Myometrial cell (primary cell): ENCODE data around the genes LIG1 and FAM83E.

GRCh38 chr19:47363625-47364670, 14.8 kb downstream of the DHX34 start:
- RAMPAGE, long total RNA, result no peak

GRCh38 chr19:47383320-47384139, 34.4 kb downstream of the DHX34 start:
- RAMPAGE, long total RNA, result no peak

DNA sequence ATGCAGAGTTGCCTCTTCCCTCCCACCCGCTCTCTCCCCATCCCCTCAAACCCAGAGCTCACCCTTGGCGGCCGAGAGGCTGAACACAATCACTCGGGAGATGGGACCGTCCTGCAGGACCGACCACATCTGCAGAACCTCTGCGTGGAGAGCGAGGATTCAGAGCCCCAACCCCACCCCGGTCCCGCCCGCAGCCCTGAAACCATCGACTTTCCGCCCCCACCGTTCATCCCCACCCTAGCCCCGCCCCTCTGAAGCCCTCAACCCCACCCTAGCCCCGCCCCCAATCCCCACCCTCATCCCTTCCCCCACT, 4.3 kb downstream of the KPTN start:
- RAMPAGE, long total RNA, result no peak

- RAMPAGE, long total RNA, result no peak
Observed at GRCh38 chr19:47480114-47480495, 3.9 kb downstream of the KPTN start.

GRCh38 chr19:47499963-47500822, 14.7 kb downstream of the NAPA start:
- RAMPAGE, long total RNA, result no peak

GRCh38 chr19:47506817-47507338, 8.0 kb downstream of the NAPA start:
- RAMPAGE, long total RNA, result no peak

DNA sequence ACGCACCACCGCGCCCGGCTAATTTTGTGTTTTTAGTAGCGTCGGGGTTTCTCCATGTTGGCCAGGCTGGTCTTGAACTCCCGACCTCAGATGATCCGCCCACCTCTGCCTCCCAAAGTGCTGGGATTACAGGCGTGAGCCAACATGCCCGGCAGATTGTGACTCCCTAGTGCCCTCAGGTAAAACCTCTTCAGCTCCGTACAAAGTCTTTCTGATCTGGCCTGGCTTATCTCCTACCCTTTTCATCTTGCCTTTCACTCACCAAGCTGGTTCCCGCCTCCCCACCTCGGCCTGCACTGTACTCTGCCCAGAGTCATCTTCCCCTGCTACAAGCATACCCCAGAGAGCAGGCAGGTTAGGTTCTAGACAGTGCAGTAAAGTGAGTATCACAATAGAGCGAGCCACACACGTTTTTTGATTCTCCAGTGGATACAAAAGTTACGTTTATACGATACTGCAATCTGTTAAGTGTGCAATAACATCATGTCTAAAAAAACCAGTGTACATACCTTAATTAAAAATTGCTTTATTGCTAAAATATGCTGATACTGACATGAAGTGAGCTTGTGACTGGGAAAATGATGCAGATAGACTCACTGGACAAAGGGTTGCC, 15.2 kb downstream of the BICRA start:
- RAMPAGE, long total RNA, result no peak

DNA sequence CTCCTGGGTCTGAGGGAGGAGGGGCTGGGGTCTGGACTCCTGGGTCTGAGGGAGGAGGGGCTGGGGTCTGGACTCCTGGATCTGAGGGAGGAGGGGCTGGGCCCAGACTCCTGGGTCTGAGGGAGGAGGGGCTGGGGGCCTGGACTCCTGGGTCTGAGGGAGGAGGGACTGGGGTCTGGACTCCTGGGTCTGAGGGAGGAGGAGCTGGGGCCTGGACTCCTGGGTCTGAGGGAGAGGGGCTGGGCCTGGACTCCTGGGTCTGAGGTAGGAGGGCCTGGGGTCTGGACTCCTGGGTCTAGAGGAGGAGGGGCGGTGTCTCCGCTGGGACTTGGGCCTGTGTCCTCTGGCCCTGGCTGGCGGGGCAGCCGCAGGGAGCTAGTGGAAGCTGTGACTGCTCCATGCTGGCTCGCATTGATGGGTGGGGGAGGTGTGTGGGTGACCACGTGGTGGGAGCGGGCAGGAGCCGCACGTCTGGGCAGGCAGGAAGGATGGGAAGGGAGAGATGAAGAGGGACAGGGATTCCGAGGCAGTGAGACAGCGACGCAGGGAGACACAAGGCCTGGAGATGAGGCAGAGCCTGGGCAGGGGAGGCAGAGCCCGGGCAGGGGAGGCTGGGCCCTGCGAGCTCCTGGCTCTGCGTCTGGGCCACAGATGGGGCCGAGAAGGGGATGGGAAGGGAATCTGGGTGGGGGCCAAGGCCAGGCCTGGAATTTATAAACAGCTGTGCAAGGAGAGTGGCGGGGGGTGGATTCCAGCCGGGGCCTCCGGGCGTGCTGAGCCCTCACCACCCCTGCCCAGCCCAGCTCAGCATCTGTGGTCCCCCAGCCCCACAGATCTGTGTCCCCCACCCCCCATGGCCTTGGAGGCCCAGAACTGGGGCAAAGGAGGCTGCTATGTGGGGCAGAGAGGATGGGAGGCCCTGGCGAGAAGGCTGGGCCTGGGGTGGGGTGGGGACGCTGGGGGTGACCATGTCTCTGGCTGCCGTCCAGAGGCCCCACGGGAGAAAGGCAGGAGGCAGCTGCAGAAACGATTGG, 5.8 kb downstream of the EHD2 start:
- RAMPAGE, long total RNA, result no peak

- RAMPAGE, long total RNA, result no peak
Observed at GRCh38 chr19:47756967-47757797, 11.8 kb downstream of the NOP53 start.

GRCh38 chr19:47779761-47780294, 1.3 kb downstream of the SELENOW start:
- RAMPAGE, long total RNA, result no peak

GRCh38 chr19:47881695-47881942, 4.5 kb downstream of the SULT2A1 start:
- RAMPAGE, long total RNA, result no peak

GRCh38 chr19:48169895-48170858, at the start of gene LIG1:
LIG1 (minus strand) TSS chr19:48170344.
- RAMPAGE, long total RNA, result start-site peak on the minus strand at chr19:48170276-48170356, 876 and 1,369 reads in 2 replicates

GRCh38 chr19:48211244-48211944, 40.9 kb downstream of the ZSWIM9 start:
- RAMPAGE, long total RNA, result no peak

DNA sequence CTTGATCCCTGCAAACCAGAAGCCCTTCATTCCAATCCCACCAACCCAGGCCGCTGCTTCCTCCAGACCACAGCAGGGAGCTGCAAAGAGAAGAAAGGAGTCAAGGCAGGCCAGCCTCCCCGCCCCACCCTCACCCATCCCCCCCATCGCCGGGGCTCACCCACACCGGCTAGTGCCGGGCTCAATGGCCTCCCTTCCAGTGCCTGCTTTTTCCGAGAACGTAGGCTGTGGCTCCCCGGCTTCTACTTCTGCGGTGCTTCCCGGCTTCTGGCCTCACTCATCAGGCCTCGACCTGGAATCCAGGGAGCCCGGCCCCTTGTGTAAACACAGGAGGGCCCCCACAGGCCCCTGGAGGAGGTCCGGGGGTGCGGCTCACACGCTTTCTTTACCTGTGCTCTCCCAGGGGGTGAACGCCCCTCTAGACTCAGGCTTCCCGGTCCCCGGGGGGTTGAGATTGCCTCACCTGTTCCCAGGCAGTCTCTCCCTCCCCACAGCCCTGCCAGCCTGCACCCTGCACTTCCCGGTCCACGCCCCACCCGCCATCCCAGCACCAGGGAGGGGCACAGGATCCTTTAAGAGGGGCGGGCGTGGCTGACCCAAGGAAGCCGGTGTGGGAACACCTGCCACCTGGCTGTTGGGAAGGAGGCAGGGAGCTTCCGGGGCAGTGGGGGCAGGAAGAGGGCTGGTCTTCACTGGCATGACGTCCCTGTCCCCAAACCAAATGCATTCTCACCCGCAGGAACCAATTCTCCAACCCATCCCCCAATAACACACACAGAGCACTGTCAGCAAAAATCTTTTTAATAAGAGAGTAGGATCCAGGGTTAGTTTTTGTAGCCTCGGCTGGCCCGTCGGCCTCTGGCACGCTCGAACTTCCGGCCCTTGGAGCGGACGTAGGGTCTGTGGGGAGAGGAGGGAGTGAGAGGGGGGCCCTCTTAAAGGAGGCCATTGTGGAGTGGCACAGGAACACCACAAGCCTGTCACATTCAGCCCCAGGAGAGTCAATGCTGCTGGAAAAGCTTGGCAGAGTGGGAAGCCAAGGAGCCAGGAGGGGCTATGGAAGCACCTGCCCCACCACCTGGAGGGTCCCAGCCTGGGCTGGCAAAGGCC, at the start of gene FAM83E:
TSS of gene FAM83E (minus strand) at position 529 of the 1,110 bp plus-strand sequence.
- RAMPAGE, long total RNA, result no peak

DNA sequence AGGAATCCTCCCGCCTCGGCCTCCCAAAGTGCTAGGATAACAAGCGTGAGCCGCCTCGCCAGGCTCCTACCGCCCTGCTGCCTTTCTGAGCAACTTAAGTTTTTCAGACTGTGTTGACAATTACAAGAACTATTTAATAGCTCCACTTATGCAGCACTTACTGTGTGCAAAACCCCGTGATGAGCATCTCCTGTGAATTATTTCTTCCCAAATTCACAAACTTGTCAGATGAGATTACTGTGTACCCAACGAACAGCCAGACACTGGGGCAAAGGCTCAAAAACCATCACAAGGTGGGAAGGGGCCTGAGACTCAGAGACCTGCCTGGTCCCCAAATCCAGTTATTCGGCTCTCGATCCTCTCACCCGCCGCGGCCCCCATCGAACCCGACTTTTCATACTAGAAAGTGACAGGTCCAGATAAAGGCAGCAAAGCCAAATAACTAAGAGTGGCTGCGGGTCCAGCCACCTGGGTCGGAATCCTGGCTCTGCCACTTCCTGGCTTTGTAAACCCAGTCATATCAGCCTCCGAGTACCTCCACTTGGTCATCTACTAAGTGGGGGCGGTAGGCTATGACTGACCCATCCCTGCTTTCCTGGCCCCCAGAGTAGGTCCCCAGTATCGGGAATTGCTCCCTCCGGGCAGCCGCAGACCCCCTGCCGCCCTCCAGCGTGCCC, 441 bp downstream of the RPL18 start:
- RAMPAGE, long total RNA, result no peak

DNA sequence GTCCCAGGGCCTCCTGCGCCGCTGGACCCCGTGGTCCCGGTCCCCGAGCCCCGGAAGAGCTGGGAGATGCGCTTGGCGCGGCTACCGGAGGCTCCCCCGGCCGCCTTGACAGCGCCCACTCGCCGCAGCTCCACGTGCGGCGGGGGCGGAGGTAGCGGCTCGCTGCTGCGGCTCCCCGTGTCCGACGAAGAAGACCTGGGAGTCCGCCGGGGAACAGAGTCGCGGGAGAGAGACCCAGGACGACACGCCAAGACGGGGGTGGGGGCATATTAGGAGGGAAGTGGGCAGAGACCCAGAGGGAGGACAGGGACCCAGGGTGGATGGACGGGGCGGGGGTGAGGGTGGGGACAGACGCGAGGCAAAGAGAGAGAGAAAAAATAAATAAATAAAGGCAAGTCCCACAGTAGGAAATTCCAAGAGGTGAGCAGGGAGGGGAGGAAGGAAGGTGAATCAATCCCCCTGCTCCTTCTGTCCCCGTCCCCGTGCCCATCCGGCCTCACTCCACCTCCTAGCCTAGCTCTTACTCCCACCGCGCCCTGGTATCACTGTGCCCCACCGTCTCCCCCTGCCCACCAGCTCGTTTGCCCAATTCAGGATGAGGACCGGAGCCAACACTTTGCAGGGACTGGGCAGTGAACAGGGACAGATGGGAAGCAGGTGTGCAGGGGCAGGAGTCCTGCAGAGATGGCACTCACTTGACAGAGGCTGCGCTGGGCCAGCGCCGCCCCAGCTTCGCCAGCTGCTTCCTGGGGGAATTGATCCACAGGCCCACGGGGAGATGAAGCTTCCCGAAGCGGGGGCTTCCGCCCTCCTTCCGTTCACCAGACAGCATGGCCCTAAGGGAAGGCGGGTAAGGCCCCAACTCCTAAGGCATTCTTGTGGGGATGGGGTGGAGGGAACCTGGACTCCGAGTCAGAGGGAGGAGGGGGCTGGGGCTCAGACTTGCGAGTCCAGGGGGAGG, 679 bp downstream of the RASIP1 start:
- RAMPAGE, long total RNA, result no peak

DNA sequence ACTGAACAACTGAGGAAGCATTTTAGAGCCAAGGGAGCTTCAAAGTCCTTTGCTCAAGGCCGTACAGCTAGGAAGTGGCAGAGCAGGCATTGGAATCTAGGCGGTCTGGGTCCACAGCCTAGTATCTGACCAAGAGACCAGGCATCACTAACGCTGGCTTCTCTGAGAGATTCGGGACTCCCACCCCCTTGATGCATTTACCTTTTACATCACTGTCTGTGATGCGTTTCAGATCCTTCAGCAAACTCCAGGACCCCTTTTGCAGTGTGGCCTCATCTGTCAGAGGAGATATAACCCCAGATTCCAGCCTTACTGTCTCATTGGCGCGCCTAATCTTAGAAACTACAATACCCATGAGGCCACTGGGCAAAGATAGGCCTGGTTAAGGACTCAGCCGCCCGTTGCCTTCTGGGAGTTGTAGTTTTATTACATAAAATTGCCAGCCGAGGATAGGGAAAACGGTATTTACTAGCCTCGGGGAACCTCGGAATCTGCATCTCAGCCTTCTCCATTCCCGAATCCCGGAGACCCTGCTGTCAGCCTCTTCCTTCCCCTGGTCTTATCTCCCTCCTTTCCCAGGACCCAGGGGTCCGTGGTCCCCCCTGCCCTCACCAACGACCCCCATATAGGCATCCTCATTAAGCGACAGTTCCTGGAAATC, 1.6 kb downstream of the IZUMO1 start:
- RAMPAGE, long total RNA, result no peak

- RAMPAGE, long total RNA, result no peak
Observed at GRCh38 chr19:48747843-48748376, 1.2 kb upstream of the IZUMO1 start.

- RAMPAGE, long total RNA, result no peak
Observed at GRCh38 chr19:48815968-48816431, 5.2 kb upstream of the BCAT2 start.

DNA sequence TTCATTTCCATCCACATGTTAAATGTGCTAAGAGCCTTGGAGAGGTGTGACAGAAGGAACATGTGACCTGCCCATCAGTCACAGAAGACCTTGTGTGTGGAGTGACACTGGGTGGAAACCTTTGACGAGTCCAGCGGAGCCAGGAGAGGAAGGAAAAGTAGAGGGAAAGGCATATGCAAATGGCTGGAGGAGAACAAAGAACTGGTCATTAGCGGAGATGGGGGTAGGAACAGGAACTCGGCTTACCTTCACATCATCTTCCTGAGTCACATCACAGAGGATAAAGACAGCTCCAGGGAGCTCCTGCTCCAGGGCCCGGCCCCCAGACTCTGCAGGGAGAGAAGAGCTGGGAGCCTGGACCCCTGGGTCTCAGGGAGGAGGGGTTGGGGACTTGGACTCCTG, 2.3 kb downstream of the HSD17B14 start:
- RAMPAGE, long total RNA, result no peak